Heart right ventricle (tissue), 2 donors: ENCODE measurements around a stretch of chr1.

GRCh38 chr1:29837277-29837724 lies 601.0 kb downstream of the PTPRU start:
- PRO-cap, 2 experiments, result no peak in any of the 2 experiments

DNA sequence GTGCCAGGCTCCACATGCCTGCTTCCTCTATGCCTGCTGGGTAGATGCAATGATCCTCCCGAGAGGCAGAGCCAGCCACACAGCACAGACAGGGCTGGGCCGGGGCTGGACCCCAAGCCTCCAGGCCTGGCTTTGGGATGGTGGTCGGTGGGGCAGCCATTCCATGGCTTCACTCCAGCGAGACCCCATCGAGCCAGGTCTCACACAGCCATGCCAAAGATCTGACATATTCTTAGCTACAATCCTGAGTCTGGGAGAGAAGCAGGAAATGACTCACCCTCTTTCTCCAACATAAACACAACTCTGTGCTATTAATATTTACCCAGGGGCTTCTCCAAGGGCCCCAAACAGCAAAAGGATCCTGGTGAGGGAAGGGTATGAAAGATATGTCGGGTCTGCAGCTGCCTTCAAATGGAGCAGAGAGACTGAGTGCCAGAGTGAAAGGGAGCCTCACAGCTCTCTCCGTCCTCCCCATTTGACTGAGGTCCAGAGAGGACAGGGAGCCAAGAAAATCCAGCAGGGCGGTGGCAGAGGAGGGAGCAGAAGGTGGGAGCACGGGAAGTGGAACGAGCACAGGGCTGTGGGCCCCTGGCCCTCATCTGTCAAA lies 639.5 kb downstream of the MATN1 start:
- PRO-cap, 2 experiments, result peak in 1 of 2 experiments; most common minus-strand start position 223 of the sequence (in 1)

- PRO-cap, 2 experiments, result peak in 2 of 2 experiments; most common plus-strand start chr1:30527911 (in 2); most common minus-strand start chr1:30527611 (in 1)
These were observed 195.8 kb downstream of the MATN1 start for GRCh38 chr1:30527322-30528248.

DNA sequence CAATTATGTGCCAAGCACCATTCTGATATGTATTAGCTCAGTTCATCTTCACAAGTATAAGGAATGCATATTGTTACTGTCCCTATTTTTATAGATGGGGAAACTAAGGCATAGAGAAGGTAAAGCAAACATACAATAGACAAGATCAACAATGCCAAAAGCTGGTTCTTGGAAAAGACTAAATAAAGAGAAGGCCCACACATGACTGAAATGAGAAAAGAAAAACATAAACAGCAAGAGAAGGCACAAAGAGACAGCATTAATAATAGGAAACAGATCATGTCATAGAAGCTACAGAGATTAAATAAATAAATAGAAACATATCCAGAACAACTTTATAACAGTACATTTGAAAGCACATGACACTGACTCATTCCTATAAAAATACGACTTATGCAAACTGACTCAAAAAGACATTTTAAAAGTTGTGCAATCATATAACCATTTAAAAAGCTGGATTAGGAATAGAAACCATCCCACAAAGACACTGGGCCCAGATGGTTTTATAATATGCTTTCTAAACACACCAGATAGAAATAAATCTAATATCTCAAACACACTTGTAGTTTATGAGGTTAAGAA lies 47.8 kb downstream of the MATN1 start:
- PRO-cap, 2 experiments, result no peak in any of the 2 experiments

- PRO-cap, 2 experiments, result no peak in any of the 2 experiments
These were observed 8.3 kb upstream of the MATN1 start for GRCh38 chr1:30731512-30732205.

- PRO-cap, 2 experiments, result no peak in any of the 2 experiments
These were observed 12.7 kb downstream of the LAPTM5 start for GRCh38 chr1:30744937-30745225.

DNA sequence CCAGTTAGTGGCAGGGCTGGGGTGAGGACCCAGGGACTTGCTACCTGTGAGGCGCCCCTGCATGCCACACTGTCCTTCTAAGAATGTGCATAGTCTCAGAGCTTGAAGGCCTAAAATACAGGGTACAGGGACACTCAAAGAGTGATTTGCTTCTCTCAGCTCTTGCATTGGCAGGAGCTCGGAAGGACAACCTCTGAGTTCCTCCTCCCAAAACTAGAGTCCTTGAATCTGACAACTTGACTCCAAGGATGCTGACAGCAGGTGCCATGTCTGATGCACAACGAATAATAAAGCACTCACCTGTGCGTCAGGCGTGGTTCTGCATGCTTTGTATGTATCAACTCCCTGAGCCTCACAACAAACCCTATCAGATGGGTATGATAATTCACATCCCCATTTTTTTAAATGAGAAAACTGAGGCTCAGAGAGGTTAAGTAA lies 1.5 kb downstream of the LAPTM5 start:
- PRO-cap, 2 experiments, result no peak in any of the 2 experiments

- PRO-cap, 2 experiments, result no peak in any of the 2 experiments
These were observed 22.0 kb upstream of the LAPTM5 start for GRCh38 chr1:30779482-30779993.

GRCh38 chr1:30786250-30787094 lies 28.9 kb upstream of the LAPTM5 start:
- PRO-cap, 2 experiments, result peak in 2 of 2 experiments; most common minus-strand start chr1:30786917 (in 2)

GRCh38 chr1:30816118-30816548 lies 58.6 kb upstream of the LAPTM5 start:
- PRO-cap, 2 experiments, result no peak in any of the 2 experiments

DNA sequence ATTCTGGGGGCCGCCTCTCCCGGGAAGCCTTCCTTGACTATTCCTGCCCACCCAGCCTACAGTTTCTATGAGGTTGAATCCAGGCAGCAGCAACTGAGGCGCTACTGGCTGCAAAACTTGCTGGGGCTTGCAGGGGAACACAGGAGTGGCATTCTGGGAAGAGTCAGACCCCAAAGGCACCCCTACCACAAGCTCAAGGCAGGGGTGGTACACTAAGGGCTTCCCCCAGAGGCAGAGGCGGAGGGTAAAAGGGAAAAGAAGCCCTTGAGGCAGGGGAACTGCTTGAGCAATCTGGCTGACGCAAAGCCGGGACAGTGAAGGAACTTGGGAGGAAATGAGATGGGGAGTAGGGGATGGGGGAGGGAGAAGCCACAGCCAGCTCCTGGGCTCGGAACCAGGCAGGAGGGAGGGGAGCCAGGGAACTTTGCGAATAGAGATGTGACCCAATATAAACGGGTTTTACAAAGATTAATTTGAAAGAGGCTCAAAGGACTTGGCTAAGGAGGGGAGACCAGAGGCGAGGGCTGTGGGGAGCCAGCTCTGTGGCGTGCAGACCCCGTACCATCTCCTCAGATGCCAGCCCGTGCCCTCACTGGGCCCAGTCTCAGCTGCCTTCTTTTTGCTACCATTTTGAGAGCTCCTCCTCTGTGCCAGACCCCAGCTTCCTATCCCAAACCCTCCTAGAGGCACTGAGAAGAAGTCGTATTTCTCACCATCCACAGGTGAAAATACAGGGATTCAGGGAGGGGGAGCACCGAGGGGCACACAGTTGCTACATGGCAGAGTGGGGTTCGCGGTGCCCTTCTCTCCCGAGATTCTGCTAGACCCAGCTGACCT lies 31.0 kb downstream of the SDC3 start:
- PRO-cap, 2 experiments, result no peak in any of the 2 experiments

DNA sequence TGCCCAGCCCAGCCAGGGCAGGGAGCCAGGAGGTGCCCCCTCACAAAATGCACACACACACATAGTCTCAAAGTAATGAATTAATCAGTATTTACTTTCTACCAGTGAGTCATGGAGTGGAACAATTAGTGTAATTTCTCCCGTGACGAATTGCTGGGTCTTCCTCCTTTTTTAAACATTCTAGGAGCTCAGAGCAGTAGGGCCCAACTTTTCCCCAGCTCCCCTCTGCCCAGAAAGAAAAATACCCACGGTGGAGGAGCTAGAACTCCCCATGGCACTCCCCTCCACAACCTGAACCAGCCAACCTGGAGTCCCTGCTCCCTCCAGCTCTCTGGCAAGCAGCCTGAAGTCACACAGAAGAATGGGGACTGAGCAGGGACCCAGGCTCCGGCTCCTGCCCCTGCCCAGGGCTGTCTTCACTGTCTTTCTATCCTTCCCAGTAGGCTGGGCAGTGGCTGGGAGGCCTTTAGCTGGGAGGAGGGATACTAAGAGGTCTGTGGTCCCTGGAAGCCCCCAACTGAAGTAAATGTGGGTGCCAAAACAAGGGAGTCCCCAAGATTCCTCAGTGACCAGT lies 29.2 kb downstream of the SDC3 start:
- PRO-cap, 2 experiments, result no peak in any of the 2 experiments

DNA sequence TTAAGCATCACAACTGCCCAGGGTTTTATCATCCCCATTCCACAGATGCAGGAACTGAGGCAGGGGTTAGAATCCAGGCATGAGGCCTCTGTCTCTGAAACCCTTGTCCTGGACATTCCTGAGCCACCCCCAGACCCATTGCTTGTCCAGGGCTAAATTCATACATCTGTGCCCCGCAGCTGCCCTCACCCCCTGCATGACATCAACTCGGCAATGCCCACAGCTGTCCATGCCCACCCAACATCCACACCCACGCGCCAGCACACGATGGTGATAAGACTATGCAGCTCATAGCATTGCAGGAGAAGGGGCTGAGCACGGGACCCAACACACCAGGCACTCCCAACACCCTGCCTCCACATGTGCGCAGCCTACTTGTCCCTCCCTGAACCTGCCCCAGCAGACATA lies 26.8 kb downstream of the SDC3 start:
- PRO-cap, 2 experiments, result peak in 1 of 2 experiments; most common plus-strand start position 169 of the sequence (in 1)

GRCh38 chr1:30930722-30931605 lies 22.4 kb upstream of the SDC3 start:
- PRO-cap, 2 experiments, result no peak in any of the 2 experiments

GRCh38 chr1:31005817-31006249 lies 59.7 kb downstream of the PUM1 start:
- PRO-cap, 2 experiments, result no peak in any of the 2 experiments

DNA sequence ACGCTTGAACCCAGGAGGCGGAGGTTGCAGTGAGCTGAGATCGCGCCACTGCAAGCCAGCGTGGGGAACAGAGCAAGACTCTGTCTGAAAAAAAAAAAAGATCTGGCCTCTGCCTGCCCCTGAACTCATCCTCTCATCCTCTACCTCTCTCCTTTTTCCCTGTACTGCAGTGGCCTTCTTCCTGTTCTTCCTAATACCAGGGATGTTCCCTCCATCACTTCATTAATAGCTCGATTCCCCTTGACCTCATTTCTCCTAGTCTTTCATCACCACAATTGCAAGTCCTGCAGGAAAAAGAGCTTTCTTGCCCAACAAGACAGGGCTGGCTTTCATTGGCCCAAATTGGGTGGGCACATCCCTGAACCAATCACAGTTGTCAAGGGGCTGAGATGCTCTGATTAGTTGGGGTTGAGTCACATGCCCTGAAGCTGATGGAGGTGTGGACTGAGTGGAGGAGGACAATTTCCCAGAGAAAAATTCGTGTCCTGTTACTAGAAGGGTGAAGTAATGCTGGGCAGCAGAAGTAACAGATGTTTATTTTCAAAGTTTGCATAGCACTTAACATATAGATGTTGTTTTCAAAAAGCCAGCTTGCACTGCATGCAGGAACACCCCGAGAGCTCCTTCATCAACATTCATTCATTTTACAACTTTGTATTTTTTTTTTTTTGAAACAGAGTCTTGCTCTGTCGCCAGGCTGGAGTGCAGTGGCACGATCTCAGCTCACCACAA lies 86.9 kb upstream of the PUM1 start:
- PRO-cap, 2 experiments, result no peak in any of the 2 experiments

DNA sequence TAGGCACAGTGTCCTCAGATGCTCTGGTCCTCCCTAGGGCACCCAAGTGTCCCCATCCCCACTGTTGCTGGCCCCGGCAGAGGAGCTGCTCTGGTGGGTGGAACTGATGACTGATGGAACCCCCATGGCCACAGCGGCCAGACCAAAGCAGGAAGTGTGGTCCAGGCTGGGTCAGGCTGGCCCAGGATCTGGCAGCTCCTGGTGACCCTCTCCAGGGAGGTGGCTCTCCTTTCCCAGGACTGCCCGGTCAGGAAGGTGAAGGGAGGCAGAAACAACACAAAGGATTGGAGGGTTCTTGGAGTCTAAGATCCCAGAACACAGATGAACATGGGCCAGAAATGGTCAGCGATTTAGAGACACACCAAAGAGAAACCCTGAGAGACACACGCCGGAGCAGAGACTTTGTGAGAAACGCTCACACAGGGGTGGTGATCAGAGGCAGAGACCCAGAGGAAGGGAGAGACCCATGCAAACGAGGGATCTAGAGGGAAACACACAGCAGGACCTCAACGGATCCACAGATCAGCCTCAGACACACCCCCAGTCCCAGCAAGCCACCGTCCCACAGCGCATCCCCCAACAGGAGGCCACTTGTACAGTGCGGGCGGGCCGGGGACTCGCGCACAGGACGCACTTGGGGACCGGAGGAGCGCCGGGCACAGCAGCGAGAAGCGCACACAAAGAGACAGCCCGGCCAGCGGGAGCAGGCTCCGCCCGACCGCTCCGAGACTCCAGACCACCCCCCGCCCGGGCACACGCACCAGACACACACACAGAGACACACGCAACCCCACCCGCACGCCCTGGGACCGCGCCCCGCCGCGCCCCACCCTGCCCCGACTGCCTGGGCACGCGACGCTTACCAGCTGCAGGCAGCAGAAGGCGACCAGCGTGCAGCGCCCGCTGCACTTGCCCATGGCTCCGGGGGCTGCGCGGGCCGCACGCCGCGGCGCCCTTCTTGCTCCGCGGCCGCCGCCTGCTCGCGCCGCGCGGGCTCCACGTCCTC lies 753 bp downstream of the NKAIN1 start:
- PRO-cap, 2 experiments, result no peak in any of the 2 experiments

DNA sequence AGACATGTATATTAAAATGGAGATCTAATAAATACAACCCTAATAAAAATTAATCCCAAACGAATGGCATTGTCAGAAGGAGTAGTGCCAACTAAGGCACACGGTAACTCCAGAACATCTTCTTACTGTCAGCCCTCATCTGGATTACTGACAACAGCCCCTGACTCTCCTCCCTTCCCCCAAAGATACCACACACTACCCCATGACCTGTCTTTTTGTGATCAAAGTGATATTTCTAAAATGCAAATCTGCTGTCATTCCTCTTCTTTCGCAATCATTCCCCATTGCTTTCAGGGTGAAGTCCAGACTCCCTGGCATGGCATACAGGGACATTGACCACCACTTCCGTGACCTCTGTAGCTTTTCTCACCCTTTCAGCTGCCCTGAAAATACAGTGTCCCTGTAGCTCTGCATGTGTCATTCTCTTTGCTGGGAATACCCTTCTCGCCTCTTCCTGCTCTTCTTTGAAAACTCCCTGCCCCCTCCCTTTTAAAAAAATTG lies 4.1 kb downstream of the SERINC2 start:
- PRO-cap, 2 experiments, result no peak in any of the 2 experiments

- PRO-cap, 2 experiments, result no peak in any of the 2 experiments
These were observed 9.6 kb downstream of the SERINC2 start for GRCh38 chr1:31422393-31423174.

DNA sequence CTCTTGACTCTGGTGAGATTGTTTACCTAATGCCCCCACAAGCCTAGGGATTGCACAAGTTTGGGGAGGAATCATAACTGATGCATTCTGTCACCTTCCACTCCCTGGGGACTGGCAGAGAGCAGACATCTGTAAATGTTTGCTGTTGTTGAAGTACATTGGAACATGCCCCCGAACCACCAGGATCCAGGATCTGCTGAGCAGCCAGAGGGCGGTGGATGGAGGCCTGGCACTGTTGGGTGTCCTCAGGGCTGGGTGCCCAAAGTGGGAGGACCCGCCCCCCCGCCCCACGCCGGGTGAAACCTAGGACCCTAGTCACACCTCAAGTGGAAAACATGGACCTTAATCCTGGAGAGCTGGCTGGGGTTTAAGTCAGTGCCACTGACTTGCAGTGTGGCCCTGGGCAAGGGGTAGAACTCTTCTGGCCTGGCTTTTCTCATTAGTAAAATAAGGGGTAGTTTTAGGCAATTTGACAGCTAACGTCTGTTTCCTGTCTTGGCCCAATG lies 32.2 kb downstream of the SERINC2 start:
- PRO-cap, 2 experiments, result no peak in any of the 2 experiments